ENCODE results near the gene METRNL.

- PRO-cap, 2 experiments: no peak in any of the 2 experiments
Measured at GRCh38 chr17:82836656-82837370, 3.0 kb downstream of the ZNF750 start.

GRCh38 chr17:82913340-82913910 lies 73.6 kb upstream of the ZNF750 start:
- PRO-cap, 2 experiments: no peak in any of the 2 experiments

DNA sequence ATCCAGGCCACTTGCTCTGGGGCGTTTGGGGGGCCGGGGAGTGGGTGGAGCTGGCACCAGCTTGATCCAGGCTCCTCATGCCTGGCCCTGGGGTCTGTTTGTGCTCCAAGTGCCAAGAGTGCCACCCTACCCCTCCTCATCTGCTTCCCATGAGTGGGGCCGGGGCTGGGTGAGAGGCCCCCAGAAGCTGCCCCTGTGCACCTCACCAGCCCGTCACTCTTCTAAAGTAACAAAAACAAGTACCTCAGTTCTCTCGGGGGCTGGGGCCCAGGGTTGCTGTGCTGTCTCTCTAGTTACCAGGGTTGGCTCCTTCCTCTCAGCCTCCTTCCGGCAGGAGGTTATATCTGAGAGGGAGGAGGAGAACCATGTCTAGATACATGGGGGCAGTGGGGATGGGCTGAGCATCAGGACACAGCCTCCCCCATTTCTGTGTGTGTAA lies 101.9 kb upstream of the ZNF750 start:
- PRO-cap, 2 experiments: no peak in any of the 2 experiments

- PRO-cap, 2 experiments: peak in 2 of 2 experiments; most common plus-strand start chr17:83079609 (in 2); most common minus-strand start chr17:83079470 (in 2)
Measured at GRCh38 chr17:83079305-83079793, at the start of gene METRNL. TSS of gene METRNL (plus strand) at chr17:83079609.

DNA sequence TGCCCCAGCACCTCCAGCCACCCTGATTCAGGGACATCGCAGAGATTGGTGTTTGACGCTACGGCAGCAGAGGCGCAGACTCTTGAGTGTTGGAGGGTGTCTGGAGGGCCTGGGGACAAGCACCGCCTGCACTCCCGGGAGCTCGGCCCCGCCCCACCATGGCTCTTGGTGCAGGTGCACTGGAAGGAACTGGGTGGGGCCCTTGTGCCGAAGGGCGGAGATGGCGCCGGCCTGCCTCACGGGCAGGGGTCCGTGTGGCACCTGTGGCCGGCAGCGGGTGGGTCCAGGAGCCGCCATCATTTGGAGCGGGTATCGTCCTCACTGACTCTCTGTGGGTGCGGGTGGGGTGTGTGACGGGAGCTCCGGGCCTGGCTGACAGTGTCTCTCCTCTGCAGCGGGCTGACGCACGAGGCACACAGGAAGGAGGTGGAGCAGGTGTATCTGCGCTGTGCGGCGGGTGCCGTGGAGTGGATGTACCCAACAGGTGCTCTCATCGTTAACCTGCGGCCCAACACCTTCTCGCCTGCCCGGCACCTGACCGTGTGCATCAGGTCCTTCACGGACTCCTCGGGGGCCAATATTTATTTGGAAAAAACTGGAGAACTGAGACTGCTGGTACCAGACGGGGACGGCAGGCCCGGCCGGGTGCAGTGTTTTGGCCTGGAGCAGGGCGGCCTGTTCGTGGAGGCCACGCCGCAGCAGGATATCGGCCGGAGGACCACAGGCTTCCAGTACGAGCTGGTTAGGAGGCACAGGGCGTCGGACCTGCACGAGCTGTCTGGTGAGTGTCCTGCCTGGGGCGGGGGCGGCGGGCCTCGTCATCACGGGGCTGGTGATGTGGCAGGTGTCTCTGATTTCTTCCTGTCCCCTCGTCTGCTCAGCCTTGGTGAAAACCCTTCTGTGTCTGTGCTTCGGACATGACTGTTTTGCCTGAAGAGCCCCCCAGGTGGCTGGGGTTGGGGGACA lies 5.4 kb downstream of the METRNL start:
- PRO-cap, 2 experiments: no peak in any of the 2 experiments

DNA sequence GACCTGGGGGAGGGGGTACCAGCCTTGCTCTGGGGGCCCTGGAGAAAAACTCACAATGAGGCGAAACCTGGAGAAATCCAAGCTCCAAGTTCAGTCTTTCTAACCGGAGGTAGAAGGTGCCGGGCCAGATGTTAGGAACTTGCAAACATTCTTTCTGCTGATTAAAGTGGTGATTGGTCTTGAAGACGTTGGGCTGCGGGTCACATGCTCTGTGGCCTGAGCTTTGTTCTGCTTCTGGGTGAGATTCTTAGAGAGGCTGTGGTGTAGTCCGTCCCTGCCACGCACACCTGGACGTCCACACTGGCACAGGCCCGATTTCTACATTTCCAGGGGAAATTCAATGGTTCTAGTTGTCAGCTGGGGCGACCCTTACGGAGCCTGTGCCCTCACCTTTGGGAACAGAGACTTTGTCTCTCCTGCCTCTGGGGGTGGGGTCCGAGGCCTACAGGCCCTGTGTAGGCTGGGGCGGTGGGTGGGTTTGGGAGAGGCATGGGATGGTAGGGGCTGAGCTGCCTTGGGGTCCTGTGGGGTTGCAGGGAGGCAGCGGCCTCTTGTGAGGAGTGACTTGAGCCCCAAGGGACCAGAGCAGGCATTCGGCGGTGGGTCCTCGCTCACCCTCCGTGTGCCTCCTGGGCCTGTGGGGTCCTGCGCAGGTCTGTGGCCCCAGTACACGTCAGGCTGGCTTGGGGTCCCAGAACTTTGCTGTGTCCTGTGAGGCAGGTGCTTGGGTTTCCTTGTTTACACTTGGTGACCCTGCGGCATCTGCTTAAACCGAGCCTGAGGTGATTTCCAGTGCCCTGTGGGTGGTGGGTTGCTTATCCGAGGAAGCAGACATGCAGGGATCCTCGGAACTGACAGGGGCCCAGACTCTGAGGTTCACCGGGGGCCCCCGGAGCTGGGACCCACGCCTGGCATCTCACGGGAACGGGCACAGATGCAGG lies 7.4 kb downstream of the METRNL start:
- PRO-cap, 2 experiments: no peak in any of the 2 experiments

DNA sequence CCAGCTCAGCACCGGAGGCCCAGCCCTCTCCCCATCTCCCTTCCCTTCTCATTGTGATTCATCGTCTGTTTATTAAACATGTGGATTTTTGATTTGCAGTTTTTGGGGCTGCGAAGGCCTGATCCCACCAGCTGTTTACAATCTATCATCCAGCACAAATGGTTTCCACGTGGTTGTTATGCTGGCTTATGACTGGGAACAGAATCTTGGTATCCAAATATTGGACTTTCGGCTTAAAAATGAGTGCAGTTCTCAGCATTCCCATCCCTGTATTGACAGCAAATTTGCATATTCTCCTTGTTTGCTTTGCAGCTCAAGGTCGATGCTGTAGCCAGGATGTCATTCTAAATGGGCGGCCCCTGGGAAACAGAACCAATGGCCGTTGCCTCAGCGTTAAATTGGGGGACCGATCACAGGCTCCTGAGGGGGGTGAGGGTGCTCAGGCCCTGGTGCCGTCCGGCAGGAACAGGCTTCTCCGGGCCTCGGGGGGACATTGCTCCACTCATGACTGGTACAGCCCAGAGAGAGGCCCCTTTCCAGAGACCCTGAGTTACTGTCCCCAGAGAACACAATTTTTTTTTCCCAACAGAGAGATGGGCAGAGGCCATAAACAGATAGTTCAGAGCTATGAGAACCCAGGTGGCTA lies 82.5 kb downstream of the METRNL start:
- PRO-cap, 2 experiments: no peak in any of the 2 experiments

DNA sequence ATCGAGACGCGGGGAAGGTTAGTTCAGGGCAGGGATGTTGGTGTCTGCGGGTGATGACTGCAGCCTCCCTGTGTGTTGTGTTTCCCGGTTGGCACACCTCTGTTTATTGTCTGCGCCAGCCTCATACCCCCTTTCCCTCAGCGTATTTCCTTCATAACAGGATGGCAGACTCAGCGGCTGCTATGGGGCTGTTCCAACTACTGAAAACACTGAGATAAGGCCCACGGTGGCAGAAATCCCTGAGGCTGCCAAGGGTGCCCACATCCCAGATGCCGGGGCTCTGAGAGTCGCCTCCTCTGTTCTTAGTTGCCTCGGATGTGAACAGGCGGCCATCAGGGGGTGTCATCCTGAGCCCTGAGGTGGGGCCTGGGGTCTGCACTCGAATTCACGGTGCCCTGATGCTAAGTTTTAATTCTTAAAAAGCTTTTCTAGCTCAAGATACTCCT lies 104.8 kb downstream of the METRNL start:
- PRO-cap, 2 experiments: no peak in any of the 2 experiments